Mesangial cell (primary cell): ENCODE measurements around the gene DCAF16.

DNA sequence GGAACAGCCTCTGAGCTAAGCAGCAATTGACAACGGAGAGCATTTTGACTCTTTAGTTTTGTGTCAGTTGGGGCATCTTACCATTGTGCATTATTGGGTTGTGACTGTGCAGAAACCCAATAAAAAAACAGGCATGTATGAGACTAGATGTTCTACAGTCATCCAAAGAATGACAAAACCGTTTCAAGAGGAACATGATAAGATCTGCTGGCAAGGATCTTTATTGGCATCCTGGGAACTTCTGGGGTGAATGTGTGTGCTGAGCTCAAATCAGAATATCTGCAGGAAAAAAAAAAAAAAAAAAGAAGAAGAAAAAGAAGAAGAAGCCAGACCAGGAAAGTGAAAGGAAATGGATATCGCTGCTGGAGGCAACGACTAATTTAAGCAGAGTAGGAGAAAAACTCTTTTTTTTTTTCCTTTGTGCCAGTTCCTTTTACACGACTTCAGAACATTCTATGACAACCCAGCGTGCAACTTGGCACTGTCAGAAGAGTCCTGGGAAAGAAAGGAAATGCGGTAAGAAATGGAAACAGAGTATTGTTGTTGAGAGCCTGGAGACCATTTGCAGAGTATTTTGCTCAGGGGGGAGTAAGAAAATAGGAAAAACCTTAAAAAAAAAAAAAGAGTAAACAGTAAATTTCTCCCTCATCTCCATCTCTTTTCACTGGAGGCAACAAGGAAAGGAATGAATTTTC lies 484.3 kb upstream of the BOD1L1 start:
- RAMPAGE, long total RNA, result no peak

DNA sequence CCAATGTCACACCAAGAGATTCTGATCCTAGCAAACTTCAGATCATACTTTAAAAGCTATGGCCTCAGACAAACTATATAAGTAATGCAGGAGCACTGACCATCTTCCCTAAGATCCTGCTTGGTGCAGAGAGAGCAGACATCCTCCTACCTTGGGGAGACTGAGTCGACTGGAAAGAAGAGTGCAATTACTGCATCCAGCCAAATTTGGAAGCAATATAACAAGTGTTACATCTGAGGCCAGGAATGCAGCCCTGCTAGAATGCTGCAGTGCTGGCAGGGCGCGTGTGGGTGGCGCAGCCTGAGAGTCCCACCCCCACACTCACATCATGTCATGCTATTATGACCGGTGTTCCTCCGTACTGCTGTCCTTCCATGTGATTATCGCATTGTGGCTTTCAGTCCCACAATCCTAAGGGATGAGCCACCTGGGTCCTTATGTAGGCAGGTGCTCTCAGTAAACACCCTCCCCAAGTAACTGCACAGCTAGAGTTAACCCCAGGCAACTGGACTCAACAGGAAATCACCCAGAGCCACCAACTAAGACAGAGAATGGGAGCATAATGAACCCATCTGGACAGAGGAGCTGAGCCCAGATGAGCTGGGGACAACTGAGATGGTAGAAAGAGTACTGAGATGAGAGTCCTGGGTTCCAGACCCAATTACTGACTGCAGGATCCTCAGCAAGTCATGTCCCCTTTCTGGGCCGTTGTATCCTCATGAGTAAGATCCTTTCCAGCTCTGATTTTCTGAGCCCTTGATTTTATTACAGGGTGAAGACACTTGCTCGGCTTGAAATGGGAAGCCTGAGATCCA lies 122.5 kb upstream of the CPEB2 start:
- RAMPAGE, long total RNA, result no peak

DNA sequence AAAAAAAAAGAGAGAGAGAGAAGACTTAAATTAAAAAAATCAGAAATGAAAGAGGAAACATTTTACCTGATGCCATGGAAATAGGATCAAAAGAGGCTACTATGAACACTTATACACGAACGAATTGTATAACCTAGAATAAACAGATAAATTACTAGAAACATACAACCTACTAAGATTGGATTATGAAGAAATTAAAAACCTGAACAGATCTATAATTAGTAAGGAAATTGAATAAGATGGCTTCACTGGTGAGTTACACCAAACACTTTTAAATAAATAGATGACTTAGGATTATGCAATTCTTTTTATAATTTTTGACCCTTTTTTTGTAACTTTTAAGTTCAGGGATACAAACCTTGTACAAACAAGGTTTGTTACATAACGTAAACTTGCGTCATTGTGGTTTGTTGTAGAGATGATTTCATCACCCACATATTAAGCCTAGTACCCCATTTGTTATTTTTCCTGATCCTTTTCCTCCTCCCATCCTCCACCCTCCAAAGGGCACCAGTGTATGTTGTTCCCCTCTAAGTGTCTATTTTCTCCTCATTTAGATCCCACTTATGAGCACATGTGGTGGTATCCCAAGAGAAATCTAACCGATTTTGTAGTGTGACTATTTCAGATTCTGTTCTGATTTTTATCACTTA lies 75.6 kb downstream of the CPEB2 start:
- RAMPAGE, long total RNA, result no peak

- RAMPAGE, long total RNA, result no peak
These were observed 143.3 kb downstream of the CPEB2 start for GRCh38 chr4:15145500-15146053.

DNA sequence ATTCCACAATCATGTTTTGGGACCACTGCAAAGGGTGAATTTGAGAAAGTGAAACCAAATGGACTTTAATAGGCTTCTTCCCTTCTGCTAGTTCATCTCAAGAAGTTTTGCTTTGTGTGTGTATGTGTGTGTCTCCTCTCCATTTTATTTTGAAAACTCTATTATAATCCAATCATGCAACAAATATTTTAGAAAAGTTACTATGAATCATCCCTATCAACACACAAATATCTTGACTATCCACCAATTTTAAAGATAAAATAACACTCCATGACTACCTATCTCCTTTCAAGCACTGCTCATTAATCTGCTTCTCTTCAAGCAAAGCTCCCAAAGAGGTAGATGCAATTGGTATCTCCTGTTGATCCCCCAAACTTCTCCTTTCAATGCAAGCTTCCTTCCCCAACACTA lies 203.2 kb downstream of the CPEB2 start:
- RAMPAGE, long total RNA, result no peak

- RAMPAGE, long total RNA, result no peak
These were observed 86.9 kb upstream of the C1QTNF7 start for GRCh38 chr4:15340753-15341462.

- RAMPAGE, long total RNA, result no peak
These were observed 11.3 kb upstream of the C1QTNF7 start for GRCh38 chr4:15416488-15417040.

- RAMPAGE, long total RNA, result no peak
These were observed 644 bp downstream of the C1QTNF7 start for GRCh38 chr4:15428483-15428871.

DNA sequence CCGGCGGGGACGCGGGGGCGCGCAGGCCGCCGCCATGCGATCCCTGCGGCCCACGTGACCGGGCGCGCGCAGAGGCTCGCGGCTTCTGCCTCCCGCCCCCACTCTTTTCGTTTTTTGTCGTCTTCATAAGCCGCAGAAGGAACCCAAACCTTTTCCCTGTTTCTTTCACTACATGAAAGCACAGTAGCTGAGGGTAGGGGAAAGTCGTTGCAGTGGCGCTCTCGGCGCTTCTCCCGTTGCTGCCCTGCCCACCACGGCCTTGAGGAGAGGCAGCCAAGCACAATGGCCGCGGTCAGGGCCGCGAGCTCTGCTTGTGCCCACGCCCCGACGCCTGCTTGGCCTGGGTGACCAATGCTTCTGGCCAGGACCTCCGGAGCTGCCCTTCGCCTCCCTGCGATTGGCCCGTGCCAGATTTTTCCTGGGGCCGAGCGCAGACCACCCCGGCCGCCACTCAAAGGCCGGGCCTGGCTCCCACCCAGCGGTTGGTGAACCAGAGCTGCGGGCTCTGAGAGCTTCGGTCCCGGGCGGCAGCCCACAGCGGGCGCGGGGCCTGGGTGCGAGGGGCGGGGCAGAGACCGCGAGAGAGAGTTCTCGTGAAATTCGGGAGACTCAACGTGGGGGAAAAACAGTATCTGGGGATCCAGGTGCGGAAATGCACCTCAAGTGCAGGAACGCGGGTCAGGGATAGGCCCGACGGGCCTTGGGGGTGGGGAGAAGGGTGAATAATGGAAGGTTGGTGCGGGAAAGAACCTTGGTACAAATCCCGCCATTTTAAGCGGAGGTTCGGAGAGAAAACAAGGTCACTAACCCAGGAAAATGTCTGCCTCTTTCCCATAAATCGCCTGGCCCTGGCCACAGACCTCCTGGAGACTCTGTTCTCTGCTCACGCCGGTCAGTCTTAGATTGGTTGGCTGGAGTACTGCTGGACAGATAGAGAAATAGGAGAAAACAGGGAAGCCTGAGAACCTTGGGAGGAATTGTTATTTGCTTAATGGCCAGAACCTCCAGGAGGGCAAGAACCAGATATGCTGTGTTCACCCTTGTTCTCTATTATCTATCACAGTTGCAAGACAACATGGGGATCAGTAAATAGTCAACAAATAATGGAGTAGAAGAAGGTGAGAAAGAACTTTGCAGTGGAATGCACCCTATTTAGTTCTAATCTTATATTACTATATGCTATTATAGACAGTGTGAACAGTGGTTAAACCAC lies 670 bp upstream of the FBXL5 start:
- RAMPAGE, long total RNA, result no peak

DNA sequence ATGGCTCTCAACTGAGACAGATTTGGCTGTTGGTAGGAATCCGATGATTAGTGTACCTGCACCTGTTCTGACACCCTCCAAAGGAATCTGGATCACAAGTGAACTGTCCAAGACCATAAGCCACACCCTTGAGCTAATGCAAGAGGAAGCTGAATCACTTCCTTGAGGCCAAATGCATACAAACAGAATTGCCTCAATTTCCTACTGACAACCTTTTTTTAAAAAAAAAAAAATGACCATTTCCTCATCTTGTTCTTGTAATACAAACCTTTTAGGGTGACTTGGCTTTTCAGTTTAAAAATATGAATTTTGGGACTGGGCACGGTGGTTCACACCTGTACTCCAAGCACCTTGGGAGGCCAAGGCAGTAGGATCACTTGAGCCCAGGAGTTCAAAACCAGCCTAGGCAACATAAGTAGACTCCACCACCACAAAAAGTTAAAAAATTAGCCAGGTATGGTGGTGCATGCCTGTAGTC lies 10.7 kb upstream of the FBXL5 start:
- RAMPAGE, long total RNA, result no peak

DNA sequence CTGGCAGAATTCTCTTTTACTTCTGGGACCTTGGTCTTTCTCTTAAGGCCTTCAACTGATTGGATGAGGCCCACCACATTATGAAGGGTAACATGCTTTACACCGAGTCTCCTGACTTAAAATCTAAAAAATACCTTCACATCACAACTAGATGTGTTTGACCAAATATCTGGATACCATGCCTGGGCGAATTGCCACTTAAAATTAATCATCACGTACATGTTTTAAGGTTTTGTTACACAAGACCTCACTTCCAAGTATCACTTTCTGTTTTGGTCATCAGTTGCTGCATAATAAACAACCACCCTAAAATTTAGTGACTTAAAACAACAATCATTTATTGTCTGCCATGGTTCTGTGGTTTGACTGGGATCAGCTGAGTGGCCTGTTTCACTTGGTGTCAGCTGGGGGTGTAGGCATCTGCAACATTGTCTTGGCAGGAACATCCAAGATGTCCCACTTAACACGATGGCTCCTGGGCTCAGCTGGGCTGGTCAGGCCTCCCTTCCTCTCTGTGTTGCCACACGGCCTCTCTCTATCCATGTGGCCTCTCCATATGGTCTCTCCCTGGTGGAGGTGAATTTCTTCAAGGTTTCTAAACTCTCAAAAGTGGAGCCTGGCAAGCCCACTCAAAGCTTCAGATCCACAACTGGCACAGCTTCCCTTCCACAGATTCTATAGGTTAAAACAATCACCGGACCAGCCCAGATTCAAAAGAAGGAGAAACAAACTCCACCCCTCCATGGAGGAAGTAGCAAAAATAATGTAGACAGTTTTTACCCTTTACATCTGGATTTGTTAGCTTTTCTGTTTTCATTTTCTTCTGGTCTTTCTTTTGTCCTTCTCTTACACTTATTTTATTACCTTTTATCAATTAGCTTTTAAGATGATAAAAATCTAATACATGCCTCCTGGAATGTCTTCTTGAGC lies 3.7 kb downstream of the CD38 start:
- RAMPAGE, long total RNA, result no peak

DNA sequence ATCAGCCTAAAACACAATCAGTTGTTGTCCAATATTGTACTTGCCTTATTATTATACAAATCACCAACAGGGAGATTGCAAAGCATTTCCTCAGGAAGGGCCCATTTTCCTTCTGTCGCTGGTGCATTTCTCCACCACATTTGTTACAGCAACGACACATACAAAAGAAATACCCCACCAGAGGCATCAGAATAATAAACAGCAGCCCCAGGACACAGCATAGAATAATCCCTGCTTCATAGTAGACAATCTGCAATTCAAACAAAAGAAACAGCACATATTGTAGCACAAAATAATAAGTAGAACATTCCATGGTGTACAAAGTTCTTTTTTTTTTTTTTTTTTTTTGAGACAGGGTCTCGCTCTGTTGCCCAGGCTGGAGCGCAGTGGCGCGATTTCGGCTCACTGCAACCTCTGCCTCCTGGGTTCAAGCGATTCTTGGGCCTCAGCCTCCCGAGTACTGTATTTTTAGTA lies 50.5 kb downstream of the PROM1 start:
- RAMPAGE, long total RNA, result no peak

DNA sequence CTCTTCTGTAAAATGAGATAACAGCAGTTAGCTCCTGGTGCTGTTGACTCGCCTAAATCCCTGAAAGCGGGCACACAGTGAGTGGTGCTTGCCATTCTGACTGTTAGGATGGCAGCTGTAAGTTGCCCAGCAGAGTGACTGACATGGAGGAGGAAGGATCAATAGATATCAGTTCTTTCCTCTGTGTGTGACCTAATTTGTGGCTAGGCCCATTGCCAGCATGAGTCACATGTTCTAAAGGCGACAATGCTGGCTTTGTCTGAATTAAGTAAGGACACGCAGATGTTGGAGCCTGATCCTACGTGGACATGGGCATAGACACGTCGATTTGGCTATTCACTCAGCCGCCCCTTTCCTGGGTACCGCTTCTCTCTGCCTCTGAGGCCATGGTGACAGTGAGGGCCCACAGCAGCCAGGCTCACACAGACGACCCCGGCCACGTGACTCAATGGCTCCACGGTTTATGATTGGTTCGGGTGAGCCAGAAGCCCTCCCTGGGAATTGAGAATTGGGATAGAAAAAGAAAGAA lies 16.3 kb downstream of the PROM1 start:
- RAMPAGE, long total RNA, result no peak

- RAMPAGE, long total RNA, result no peak
These were observed 572 bp upstream of the LDB2 start for GRCh38 chr4:16899031-16899402.

DNA sequence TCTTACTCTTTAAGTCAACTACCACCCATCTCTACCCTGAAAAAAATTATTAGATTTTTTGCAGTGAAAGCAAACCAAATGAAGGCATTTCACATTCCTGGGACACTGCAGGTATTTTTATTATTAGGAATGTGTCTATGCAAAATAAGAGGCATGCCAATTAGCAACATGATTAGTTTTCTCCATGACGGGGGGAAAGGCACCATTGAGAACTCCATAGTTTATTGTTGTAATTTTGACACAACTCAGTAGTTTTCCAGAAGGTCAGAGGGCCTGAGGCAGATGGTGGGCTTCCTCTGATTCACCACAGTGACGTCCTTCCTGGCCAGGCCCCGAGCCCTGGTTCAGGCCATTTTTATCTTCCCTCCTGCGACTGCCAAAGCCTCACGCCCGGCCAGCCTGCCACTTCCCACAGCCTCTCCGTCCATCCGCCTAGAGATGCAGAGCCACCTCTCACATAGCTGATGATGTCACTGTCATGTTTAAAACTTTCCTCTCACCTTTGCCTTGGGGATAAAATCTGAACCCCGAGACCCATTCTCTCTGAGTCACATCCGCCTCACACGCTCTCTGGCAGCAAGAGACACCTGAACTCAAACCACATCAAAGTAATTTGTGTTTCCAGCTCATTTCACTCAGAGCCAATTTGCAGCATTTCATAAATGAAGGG lies 175.5 kb downstream of the QDPR start:
- RAMPAGE, long total RNA, result no peak

GRCh38 chr4:17595524-17596005 lies 18.6 kb downstream of the LAP3 start:
- RAMPAGE, long total RNA, result no peak

DNA sequence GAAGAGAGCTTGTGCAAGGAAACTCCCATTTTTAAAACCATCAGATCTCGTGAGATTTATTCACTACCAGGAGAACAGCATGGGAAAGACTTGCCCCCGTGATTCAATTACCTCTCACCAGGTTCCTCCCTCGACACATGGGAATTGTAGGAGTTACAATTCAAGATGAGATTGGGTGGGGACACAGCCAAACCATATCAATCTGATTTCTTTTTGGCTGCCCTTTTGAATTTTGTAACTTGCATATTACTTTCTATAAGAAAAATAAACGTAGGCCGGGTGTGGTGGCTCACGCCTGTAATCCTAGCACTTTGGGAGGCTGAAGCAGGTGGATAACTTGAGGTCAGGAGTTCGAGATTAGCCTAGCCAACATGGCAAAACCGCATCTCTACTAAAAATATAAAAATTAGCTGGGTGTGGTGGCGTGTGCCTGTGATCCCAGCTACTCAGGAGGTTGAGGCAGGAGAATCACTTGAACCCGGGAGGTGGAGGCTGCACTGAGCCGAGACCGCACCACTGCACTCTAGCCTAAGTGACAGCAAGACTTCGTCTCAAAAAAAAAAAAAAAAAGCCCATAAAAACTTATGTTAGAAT lies 8.5 kb downstream of the MED28 start:
- RAMPAGE, long total RNA, result no peak

- RAMPAGE, long total RNA, result start-site peak on the minus strand at chr4:17810703-17810766, 517 reads; start-site peak on the plus strand at chr4:17810973-17811033, 1,640 reads
These were observed at the start of gene DCAF16 for GRCh38 chr4:17810000-17811103. TSS of gene DCAF16 (minus strand) at chr4:17810757.

DNA sequence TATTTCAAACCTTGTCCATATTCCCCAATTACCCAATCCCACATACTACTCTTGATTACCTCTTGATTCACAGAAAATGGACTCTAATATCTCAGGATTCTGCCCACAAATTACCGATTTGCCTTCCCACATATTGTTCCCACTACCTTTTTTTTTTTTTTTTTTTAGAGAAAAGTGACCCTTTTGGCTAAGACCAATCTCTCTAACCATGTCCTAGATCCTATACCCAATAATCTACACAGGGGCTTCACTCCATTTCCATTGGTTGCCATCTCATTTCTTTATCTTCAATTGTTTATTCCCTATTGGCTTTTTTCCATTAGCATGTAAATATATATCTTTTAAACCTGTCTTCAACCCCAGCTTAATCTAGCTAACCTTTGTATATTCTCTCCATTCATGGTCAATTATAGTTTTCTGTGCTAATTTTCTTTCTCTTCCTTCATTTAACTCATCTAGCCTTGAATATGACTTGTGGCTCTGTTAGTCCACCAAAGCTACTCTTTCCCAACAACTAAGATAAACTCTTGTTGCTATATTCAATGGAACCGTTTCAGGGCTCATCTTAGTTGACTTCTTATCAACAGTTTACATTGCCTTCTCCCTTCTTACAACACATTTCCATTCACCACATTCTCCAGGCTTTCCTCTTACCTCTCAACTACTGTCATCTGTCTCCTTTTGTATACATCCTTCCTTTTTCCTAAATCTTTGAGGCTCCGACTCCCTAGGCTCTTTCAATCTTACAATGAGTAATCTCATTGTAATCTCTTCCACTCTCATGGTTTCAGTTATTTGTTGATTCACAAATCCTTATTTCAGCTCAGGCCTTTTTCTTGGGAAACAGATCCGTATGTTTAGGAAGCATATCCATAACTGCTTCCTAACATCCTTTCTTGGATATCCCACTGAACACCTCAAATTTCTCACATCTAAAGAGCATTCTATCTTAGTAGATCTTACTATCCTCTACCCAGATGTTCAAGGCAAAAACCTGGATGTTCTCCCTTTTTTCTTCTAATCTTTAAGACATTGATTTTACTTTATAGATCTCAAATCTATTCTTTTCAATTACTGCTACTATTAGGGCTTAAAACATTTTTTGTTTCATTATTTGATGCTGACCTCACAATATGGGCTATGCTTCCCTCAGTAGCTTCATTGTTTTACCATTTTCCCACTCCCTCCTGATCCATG lies 58.5 kb downstream of the NCAPG start:
- RAMPAGE, long total RNA, result no peak

- RAMPAGE, long total RNA, result no peak
These were observed 732 bp upstream of the LCORL start for GRCh38 chr4:18022228-18022746.